M059J (cell line): Measurements from ENCODE around the gene SLITRK1.

- RAMPAGE, long total RNA, result no peak
These were observed at the start of gene SLITRK1 for GRCh38 chr13:83882258-83882566. SLITRK1 (minus strand) TSS chr13:83882474.

- RAMPAGE, long total RNA, result no peak
These were observed 44.8 kb upstream of the GPC5 start for GRCh38 chr13:91353517-91354085.

DNA sequence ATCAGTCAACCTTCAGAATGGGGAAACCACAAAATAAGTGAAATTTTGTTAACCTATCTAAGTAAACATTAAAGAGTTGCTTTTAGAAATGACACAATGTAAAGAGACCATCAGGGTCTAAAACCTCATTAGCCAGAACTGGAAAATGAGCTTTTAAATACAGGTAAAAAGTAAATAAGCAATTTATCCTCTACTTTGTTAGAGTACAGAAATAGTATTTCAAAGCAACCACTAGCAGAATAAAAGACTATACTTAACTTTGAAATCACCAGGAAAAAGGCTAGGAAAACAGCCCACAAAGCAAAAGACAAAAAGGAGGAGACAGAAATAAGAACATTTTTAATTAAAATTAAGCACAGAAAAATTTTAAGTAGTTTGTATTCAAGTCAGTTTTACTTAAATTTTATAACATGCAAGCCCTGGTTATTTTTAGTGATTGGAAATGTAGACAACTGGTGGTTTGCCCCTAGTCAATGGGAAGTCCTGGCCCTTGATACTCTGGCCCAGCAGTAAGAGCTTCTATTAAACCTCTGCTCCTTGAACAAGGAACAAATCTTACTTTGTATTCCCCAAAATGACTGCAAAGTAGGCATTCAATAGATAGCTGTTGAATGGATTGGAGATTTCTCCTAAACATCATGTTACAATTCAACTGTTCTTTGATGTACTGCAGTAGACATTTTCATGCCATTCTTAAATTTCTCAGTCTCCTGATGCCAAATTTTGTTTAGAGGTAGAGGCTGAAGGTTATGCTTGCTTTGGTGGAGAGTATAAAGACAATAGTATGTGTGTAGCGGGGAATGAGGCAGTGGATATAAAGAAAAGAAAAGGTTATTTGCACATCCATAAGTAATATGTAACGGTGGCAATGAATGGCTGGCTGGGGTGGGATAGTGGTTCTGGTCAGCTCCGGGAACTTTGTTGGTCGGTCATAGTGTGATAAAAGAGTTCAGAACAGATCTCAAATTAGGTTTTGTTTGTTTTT lies 38.3 kb upstream of the GPC5 start:
- RAMPAGE, long total RNA, result no peak

DNA sequence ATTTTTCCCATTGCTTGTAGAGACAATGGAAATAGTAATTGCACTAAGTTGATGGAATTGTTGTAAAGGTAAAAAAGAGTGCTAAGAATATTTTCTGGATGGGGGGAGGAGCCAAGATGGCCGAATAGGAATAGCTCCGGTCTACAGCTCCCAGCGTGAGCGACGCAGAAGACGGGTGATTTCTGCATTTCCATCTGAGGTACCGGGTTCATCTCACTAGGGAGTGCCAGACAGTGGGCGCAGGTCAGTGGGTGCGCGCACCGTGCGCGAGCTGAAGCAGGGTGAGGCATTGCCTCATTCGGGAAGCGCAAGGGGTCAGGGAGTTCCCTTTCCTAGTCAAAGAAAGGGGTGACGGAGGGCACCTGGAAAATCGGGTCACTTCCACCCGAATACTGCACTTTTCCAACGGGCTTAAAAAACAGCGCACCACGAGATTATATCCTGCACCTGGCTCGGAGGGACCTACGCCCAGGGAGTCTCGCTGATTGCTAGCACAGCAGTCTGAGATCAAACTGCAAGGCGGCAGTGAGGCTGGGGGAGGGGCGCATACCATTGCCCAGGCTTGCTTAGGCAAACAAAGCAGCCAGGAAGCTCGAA lies 474.1 kb upstream of the GPC6 start:
- RAMPAGE, long total RNA, result no peak

DNA sequence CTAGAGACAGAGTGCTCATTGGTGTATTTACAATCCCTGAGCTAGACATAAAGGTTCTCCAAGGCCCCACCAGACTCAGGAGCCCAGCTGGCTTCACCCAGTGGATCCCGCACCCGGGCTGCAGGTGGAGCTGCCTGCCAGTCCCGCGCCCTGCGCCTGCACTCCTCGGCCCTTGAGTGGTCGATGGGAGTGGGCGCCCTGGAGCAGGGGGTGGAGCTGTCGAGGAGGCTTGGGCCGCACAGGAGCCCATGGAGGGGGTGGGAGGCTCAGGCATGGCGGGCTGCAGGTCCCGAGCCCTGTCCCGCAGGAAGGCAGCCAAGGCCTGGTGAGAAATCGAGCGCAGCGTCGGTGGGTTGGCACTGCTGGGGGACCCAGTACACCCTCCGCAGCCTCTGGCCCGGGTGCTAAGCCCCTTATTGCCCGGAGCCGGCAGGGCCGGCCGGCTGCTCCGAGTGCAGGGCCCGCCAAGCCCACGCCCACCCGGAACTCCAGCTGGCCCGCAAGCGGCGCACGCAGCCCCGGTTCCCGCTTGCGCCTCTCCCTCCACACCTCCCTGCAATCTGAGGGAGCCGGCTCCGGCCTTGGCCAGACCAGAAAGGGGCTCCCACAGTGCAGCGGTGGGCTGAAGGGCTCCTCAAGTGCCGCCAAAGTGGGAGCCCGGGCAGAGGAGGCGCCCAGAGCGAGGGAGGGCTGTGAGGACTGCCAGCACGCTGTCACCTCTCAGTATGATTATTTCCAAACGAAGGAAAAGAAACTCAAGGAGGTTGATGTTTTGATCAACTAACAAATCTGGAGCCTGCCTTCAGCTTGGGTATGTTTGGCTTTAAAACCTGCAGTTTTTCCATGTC lies 228.2 kb downstream of the GPC6 start:
- RAMPAGE, long total RNA, result no peak

- RAMPAGE, long total RNA, result no peak
These were observed 360.0 kb downstream of the DCT start for GRCh38 chr13:94119355-94119948.

GRCh38 chr13:95115417-95116212 lies 185.6 kb downstream of the ABCC4 start:
- RAMPAGE, long total RNA, result no peak

DNA sequence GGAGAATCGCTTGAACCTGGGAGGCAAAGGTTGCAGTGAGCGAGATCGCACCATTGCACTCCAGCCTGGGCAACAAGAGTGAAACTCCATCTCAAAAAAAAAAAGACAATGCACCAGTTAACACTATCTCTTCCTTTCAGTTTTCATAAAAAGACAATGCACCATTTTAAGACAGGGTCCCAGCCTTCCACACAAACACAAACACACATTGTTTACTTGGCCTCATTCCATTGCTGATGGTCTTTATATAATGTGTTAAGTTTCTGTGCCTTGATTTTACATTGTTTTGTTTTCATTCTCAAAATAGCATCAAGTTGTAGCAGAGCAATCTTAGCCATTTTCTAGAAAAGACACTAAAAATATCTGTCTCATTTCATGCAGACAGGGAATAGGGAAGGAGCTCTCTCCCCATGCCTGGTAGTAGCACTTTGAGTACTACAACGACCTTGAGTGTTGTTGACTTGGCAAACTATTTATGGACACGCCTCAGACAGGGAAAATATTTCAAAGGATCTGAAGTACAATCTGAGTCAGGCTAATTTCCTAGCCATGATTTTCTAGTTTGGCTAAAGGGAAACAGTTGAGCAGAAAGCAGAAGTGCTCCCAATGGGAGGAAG lies 120.7 kb downstream of the ABCC4 start:
- RAMPAGE, long total RNA, result no peak

DNA sequence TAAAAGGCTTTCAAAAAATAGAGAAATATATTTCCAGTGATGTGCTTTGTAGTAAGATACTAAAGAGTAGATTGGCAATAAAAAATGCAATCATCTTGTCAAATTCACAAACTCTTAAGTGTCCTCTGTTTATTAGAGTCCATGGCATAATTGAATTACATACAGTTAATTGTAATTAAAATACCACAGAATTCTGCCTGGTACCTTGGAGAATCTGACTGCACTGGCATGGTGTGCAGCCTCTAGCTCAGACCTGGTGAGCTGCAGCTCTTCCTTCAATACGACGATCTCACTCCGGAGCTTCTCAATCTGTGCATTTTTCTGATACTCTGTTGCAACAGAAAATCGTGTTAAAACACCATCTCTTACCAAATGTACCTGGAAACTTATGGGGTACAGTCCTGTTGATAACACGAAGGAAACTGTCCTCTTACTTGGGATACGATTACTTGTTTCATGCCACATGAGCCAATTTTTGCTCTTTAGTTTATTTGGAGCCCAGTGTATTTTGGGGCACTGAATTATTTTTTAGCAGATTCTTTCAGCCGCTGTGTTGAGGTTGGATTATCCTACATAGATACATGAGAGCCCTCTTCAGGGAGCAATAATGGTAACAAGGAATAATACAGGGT lies 14.6 kb downstream of the DZIP1 start:
- RAMPAGE, long total RNA, result no peak

GRCh38 chr13:97190944-97191471 lies 31.1 kb upstream of the MBNL2 start:
- RAMPAGE, long total RNA, result no peak

DNA sequence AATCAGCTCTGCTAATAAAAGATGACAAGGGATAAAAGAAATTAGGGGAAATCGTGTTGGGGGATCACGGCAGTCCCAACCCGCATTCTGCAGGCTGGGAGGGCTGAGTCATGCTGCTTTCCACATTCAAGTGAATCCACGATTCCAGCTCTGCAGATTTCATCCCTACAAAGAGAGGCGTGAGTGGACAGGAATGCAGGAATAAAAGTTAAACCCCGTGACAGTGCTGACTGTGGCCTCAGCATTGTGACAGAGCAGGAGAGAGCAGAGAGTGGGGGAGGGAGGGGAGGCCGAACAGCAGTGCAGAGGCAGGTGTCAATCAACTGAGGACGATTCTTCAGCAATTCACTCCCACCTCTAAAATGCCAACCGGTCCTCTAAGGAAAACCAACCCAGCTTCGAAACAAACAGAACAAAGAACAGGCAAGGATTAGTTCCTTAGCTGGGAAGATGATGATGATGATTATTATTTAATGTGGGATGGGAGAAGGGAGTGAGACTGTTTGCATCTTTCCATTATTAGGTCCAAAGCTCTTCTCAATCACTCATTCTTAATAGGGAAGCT lies 66.4 kb upstream of the RAP2A start:
- RAMPAGE, long total RNA, result no peak

- RAMPAGE, long total RNA, result no peak
These were observed 49.6 kb upstream of the RAP2A start for GRCh38 chr13:97384385-97384821.

GRCh38 chr13:97414332-97414741 lies 19.6 kb upstream of the RAP2A start:
- RAMPAGE, long total RNA, result no peak

GRCh38 chr13:97660418-97660947 lies 226.5 kb downstream of the RAP2A start:
- RAMPAGE, long total RNA, result no peak

GRCh38 chr13:97974574-97975094 lies 21.2 kb downstream of the IPO5 start:
- RAMPAGE, long total RNA, result no peak

DNA sequence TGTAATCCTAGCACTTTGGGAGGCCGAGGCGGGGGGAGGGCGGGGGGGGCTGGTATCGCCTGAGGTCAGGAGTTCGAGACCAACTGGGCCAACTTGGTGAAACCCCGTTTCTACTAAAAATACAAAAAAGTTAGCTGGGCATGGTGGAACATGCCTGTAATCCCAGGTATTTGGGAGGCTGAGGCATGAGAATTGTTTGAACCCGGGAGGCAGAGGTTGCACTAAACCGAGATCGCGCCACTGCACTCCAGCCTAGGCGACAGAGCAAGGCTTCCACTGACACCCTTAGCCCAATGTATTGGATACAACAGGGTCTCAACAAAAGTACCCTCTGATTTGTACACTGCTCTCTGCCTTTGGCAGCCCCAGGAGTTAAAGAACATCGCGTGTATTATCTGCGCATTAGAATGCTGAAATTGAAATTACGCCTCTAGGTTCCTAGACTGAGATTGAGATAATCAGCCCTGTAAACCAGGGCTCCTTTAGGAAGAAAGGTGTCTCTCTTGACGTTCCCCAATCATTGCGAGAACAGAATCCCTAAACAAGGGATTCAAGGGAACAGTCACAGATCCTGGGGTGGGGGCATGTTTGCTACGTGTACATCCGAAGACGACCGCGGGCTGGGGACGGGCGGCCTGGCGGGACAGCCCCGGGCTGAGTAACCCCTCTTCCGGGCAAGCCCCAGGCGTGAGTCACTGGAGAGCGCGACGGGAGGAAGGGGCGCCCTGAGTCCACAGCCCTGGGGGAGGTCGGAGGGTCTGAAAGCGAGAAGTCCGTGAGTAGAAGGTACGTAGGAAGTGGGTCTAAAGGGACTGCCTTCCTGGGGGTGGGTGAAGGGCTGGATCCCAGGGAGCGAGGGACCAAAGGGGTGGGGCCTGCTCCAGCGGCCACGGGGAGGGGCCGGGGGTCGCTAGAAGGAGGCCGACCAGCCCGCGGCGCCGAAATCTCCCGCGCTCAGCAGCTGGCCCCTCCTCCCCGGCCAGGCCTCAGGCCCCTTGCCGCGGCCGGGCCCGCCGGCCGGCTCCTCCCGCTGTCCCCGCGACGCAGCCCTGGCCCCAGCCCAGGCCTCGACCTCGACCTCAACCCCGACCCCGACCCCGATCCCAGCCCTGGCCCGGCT lies 22.1 kb downstream of the IPO5 start:
- RAMPAGE, long total RNA, result no peak

GRCh38 chr13:98144344-98144689 lies 1.4 kb downstream of the FARP1 start:
- RAMPAGE, long total RNA, result no peak

DNA sequence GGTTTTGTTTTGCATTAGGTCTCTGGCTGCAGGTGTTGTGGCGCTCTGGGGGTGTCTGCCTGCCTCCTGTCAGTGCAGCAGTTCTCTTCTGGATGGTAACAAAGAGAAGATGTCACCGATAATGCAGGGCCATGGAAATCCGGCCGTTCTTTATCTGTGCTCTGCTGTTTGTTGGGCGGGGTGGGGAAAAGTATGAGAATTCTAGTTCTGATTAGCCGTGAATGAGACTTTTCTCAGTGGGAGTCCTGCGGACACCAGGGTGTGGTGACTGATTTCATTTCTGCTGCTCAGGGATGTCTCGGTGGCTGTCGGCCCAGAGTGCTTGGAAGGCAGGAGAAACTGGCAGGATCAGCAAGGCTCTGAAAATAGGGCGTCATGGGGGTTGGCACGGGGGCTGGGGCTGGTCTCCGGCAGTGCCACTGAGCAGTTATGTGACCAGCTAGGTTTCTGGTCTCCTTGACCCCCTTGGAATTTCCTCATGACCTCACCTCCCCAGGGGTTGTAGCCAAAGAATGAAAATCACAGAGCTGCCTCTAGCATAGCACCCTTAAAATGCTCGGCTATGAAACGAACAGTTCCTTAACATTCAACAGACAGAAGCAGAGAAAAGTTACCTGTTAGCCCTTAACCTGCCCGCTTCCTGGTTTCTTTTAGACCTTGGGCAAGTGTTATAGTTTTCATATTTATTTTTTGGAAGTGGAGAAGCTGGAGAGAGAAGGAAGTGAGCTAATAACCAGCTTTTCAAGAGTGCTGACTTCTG lies 4.9 kb downstream of the RNF113B start:
- RAMPAGE, long total RNA, result no peak

- RAMPAGE, long total RNA, result no peak
These were observed 11.6 kb upstream of the RNF113B start for GRCh38 chr13:98188610-98189105.

DNA sequence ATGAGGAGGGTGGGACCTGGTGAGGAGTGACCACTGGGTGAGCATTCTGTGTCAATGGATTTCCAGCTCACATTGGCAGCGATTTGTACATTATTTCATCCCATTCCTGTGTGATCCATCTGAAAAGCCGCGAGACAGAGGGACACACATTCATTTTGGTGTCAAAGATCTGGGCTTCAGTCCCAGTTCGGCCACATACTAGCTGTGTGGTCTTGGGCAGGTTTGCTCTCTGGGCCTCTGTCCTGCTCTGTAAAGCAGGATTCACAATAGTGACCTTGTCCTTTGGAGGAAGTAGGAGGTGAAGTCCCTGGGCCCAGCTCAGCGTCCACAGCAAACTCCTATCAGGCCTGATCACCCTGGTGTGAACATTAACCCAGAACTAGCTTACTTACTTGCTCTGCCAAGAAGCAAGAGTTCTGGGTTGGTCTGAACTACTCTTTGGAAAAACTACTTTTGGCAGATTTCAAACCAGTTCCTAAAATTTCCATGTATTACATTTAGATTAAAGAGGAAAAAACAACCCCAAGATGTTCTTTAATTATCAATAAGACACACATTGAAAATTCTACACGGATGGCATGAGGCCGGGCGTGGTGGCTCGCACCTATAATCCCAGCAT lies 89.2 kb upstream of the RNF113B start:
- RAMPAGE, long total RNA, result no peak